Camera-type eye (tissue), 1 donor: ENCODE measurements around the gene TRIM47.

DNA sequence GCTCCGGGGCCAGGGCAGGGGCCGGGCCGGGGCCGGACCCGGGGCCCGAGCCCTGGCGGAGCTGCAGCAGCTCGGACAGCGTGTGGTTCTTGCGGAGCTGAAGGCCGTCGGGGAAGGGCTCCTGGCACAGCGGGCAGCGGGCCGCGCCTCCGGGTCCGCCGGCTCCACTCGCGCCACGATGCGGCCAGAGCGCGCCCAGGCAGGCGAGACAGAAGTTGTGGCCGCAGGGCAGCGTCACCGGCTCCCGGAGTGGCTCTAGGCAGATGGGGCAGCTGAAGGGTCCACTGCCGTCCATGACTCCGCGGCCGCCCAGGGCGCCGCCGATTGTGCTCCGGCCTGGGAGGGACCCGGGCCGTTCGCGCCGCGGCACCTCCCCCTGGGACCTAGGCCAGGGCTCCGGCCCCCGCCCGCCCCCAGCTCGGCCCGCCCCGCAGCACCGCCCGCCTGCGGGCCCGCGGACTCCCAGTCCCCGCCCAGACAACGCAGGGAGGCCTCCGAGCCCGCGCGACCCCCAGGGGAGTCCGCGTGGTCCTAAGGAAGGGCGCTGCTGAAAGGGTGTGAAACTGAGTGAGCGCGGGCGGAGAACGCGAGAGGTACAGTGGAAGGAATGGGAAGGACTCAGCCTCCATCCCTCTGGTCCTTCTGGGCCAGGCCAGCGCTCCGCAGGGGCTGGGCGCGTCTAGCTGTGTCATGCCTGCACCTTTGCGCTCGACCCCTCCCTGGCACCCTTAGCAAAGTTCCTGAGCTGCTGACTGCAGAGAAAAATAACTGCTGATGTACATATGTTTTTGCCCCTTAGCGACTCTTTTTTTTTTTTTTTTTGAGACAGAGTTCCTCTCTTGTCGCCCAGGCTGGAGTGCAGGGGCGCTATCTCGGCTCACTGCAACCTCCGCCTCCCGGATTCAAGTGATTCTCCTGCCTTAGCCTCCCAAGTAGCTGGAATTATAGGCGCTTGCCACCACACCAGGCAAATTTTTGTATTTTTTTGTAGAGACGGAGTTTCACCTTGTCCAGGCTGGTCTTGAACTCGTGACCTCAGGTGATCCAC is at the start of gene TRIM47:
TSS of gene TRIM47 (minus strand) at position 328 of the 1,048 bp plus-strand sequence.
- RAMPAGE, long total RNA, result no peak

GRCh38 chr17:75922988-75923606 is 17.7 kb downstream of the FBF1 start:
- RAMPAGE, long total RNA, result no peak

DNA sequence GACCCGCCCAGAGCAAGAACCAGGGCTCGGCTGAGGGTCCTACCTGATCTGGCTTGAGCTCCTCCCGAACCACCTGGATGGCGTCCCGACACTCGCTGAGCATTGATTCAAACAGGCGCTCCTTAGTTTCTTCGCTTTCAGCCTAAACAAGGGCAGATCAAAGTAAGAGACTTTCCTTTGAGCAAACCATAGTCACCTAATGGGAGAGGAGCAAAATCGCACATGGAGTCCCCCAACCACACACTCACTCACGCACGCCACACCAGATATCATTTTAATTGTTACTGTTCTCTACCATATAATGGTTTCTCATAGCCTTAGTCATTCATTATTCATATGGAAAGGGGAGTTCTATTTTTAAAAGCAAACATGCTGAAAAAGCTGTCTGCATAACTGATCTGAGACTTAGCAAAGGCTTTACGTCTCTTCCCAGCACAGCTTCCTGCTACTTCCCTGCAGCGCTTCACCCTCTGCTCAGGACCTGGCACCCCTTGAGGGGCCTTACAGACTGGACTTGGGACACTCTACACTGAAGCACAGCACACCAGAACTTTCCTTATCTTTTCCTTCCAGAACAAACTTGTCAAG is 21.8 kb downstream of the SRP68 start:
- RAMPAGE, long total RNA, result no peak

- RAMPAGE, long total RNA, result no peak
Observed at GRCh38 chr17:76139727-76140783, 990 bp downstream of the FOXJ1 start.

DNA sequence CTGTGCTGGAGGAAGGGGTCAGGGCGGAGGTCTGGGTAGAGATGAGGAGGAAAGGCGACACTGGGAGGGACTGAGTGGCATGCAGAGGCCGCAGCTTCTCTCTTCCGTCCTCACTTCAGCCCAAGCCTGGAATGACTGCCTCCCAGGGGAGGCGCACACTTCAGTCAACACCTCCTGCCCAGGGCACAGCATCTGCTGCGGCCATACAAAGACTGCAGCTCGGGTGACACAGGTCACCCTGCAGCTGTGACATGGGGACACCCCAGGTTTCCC is 15.3 kb upstream of the FOXJ1 start:
- RAMPAGE, long total RNA, result no peak

DNA sequence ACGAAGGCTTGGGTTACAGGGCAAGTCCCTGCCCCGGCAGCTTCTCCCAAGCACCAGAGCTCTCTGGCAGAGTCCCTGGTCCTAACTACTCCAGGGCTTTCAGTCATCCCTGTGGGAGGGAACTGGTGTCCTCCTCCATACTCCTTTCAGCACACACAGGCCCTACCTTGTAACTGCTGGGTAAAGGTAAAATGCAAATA is 1.6 kb upstream of the RNF157 start:
- RAMPAGE, long total RNA, result no peak

- RAMPAGE, long total RNA, result no peak
Observed at GRCh38 chr17:76269867-76271112, 5.1 kb downstream of the UBALD2 start.

DNA sequence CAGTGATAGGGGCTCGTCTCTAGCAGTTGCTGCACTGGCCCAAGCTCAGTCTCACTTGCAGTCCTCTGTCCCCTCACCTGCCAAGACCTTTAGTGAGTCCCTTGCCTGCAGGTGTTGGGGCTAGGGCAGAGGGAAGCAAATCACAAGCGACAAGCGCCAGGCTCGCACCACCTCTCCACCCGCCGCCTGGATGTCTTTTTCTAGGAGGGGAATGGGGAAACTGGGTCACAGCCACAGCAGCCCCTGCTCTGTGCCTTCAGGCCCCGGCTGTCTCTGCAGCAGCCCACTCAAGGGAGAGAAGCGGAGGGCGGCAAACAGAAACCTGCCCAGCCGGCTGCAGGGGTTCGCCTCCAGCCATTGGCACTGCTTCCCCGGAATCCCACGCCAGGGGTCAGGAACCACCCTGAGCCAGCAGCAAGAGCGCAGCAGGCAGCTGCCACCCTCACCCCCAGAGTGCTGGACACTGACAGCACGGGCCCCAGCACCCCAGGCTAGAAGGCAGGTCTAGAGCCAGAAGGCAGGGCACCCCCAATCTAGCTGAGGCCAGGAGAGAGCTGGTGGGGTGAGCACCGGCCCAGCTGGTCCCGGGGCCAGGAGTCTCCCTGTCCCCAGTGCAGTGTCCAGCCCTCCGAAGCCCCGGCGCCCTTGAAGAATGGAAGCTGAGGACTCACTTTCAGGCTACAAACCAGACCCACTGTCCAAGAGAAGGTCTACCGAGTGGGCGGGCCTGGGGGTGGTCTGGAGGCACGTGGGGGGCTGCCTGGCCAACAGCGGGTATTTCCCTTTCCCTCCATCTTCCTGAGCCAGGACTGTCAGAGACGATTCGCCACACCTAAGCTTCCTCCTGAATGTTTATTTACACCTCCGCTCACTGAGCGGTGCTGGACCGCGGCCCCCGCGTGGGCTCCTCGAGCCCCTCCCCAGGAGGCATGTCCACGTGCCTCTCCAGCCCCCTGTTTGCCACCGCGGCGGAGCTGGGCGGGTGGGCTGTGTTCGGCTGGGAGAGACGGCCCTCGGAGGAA is 8.4 kb downstream of the UBALD2 start:
- RAMPAGE, long total RNA, result no peak

DNA sequence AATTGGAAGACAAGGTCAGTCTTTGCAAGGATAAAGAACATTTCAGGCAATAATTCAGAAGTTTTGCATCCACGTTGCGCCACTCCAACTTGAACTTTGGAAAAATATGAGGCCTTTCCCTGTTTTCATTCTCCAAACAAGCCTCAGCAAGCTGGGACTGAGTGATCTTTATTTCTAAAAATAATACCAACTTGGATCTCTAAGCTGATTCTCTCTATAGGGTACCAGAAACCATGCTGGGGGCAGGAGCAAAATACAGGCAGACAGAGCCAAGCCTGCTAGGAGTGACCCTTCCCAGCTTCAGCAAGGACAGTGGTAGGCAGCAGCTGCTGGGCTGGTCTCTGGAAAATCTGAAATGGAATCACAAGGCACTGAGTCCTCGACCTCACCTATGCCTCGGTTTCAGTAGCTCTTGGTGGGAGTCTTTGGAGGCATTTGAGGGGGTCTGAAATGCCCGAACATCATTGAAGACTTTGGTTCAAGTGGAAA is 8.1 kb upstream of the PRPSAP1 start:
- RAMPAGE, long total RNA, result no peak

GRCh38 chr17:76370676-76371231 is 13.7 kb upstream of the SPHK1 start:
- RAMPAGE, long total RNA, result no peak

DNA sequence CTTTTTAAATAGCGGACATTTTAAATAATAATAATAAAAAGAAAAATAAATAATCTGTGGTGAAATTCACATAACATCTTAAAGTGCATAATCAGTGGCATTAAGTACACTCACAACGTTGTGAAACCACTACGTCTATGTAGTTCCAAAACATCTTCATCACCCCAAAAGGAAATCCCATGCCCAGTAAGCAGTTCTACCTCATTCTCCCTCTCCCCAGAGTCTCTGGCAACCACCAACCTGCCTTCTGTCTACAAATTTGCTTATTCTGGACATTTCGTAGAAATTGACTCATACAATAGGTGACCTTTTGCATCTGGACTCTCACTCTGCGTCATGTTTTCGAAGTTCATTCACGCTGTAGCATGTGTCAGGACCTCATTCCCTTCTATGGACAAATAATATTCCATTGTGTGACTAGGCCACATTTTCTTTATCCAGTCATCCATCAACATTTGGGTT is 12.3 kb upstream of the SPHK1 start:
- RAMPAGE, long total RNA, result no peak

- RAMPAGE, long total RNA, result no peak
Observed at GRCh38 chr17:76425705-76426213, 27.2 kb downstream of the UBE2O start.

DNA sequence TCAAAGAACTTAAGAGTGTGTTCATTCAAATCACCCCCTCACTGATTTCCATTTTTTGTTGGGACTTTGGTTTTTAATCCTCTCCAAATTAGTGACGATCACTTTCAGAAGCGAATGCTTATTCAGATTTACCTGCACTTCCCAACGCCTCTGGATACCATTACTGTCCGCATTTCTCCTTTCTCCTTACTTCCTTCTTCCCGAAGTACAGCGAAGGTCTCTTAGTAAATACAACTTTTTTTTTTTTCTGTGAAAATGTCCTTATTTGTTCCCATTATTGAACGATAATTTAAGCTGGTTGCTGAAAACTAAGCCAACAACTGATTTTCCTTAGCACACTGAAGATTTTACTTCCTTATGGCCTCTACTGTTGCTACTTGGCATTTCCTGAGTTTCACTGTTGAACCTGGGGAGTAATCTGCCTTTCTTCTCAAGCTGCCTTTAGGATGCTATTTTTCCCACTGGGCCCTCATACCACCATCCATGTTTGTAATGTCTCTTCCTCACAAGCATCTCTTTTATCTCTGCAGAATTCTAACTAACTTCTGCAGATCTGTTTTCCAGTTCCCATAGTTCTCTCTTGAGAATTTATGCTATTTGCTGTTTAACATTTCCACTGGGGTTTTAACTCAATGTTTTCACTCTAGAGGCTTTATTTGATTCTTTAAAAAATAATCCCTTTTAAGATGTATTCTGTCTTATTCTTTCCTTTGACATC is 26.1 kb downstream of the UBE2O start:
- RAMPAGE, long total RNA, result no peak

DNA sequence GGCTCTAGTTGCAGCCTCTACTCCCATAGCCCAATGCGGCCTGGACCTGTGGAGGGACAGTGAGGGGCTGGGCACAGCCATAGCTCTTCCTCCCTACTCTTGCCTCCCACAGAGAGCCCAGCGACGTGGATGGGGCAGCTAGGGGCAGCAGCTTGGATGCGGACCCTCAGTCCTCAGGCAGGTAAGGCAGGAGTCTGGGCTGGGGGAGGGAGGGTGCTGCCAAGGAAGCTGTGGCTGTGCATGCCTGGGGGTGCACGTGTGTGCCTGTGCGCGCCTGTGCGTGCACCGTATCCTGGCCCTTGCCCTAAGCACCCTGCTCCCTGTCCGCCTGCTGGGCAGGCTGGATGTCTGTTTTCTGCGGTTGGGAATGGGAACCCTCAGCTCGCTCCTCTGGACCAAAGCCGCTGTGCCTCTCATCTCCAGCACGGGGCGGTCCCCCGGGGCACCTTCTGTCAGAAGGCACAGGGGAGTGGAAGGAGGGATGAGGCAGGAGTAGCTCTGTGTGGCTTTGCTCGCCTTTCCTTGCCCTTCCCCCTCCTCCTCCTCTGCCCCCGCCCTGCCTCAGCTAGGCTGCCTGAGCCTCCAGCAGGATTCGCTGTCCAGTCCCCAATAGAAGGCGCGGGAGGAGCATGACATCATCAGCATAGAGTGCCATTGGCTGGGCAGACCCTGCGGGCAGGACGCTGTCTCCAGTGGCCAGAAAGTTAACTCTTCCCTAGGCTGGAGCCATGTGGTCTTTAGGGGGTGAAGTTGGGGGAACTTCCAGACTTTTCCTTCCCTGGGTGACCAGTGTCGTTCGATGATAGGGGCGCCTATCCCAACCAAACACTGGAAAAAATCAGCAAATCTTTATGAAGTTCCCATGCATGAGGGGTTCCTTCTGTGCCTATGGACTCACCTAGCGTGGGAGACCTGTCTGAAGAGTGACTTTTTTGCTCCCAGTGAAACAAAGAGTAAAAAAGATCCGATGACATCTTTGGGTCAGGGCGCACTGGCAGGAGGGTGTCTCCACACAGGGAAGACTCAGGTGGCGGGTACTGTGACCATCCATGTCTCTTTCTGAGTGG is 882 bp downstream of the PRCD start:
- RAMPAGE, long total RNA, result no peak

- RAMPAGE, long total RNA, result no peak
Observed at GRCh38 chr17:76543625-76544395, 4.0 kb downstream of the PRCD start.

GRCh38 chr17:76575489-76575848 is 10.2 kb downstream of the ST6GALNAC2 start:
- RAMPAGE, long total RNA, result no peak

DNA sequence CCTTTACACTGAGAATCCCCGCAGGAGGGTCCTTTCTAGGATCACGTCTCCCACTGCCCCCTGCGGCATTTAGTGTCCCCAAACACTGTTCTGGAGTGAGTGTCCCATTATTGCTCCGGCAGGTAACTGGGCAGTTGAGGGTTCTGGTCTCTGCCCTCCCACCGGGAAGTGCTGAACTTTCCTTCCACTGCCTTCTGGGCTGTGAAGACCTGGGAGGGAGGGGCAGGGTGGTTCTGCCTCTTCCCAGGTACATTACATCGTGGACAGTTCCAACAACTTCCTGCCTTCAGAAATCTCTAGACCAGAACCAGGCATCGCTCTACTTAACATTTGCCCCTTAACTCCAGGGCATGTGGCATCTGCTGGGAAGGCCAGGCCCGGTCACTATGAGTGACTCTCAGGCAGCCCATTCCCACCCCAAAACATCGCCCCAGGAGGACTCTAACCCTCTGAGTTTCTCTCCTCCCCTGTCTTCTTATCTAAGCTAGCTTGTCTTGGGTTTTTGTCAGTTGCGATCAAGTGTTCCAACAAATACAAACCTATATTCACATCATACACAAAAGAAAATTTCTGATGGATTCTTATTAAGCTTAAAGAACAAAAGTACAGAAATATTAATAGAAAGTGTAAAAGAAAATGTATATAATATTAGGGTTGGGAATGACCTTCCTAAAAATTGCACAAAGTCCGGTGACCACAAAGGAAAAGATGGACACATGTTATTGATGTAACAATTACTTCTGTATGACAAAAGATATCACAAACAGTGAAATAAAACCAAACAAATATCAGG is 3.3 kb downstream of the ST6GALNAC1 start:
- RAMPAGE, long total RNA, result no peak

DNA sequence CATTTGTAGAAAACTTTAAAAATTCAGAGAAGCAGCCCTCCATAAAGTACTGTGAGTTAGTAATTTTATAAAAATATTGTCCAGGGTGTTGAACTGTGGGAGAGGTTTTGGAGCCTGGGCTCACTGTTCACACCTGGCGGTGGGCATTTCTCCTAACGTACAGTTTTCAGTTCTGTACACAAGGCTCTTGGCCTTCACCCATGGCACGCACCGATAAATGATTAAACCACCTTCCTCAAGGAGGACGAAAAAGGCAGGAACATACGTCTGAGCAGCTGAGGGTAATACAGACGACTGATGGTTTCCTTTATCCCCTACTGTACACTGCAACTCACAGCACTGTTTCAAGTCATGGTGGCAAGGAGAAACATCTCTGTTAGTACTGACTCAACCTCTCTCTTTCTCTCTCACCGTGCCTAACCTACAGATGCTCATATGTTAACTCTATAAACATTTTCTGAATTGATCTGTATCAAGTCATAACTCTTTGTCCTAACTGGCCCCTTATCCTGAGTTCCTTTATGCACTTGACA is 1.5 kb upstream of the ST6GALNAC1 start:
- RAMPAGE, long total RNA, result no peak

DNA sequence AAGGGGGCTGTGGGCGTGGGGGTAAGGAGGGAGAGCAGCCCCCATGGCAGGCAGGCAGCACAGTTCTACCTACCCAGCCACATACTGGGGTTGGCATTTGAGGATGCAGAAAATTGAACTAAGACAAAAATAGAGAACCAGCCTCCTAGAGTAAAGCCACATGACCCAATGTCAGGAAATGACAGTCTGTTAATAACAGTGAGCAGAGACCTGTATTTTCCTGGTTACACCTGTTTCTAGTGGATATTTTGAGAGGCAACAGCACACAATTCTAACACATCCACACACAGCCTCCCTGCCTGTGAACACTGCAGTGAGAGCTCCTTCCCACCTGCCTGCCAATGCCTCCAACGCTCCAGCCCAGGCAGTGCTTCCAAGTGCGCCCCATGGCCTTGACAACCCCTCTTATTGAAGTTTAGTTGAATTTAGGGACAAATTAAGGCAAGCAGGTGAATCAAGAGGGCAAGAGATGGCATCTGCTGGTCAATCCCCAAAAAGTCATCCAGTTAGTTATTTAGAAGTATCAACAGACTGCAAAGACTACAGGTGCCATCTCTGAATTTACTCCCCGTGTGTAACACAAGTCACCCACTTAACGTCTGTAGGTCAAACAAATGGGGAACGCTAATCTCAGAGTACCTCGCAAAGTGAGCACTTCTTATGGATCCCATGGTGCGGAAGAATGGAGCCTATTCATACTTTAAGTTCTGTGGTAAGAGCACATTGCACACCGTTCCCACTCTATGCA is 4.7 kb upstream of the MXRA7 start:
- RAMPAGE, long total RNA, result no peak

GRCh38 chr17:76841762-76842486 is 26.3 kb upstream of the MGAT5B start:
- RAMPAGE, long total RNA, result no peak